Melanocyte of skin (primary cell): ENCODE results near the genes TATDN2, GHRL and ATG7.

- CAGE, long polyA plus RNA, 2 experiments: no peak in any of the 2 experiments
Measured at GRCh38 chr3:9934447-9934826, 803 bp downstream of the CRELD1 start.

DNA sequence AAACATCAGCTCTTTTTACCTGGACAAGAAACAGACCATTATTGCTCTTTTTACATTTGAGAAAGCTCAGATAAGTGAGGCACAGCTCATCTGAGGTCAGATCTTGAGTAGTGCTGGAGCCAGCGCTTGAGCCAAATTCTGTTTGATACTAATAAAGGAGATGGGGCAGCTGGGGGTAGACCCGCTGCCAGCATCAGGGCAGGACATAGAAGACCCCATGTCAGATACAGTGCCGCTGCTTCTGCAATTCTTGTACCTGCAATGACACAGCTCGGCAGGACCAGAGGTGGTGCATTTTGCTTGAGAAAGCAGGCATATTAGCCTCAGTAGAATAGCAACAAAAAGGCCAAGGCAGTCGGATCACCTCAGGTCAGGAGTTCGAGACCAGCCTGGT lies 39.4 kb downstream of the IRAK2 start:
- CAGE, long polyA plus RNA, 2 experiments: no peak in any of the 2 experiments

GRCh38 chr3:10205398-10206267 lies 40.9 kb downstream of the IRAK2 start:
- CAGE, long polyA plus RNA, 2 experiments: no peak in any of the 2 experiments

GRCh38 chr3:10223536-10224140 lies 24.6 kb upstream of the TATDN2 start:
- CAGE, long polyA plus RNA, 2 experiments: no peak in any of the 2 experiments

DNA sequence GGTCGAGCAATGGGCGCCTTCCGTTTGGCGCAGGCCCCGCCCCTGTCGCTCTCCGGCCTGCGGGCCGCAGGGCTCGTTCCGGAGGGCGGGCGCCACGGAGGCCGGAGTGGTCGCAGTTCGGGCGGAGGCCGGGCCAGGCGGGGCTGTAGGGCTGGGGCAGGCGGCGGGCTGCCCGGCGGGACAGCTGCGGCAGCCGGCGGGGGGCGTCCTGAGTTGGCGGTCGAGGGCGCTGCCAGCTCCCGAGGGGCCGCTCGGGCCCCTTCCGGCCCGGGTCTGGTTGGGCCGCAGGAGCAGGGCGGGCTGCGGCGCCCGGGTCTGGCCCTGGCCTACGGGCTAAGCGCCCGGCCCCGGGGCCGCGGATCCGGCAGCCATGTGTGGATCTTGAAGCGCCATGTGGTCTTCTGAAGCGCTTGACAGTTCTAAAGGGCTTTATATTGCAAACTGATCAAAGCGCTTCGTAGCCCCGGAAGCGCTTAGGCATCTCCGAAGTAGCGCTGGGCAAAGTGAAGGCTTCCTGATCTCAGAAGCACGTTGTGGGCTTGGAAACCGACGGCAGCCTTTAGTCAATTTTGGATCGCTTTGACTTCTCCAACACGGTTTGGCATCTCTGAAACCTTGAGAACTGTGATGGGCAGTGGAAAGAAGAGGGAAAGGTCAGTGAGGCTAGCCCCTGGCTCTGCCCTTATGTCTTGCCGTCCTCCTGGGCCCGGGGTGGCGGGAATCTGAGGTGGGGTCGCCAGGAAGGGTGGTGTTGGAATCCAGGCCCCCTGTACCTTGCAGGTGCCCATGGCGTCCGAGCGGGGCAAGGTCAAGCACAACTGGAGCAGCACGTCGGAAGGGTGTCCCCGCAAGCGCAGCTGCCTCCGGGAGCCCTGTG lies at the start of gene TATDN2:
TATDN2 (plus strand) TSS at position 45 of the 877 bp plus-strand sequence.
- CAGE, long polyA plus RNA, 2 experiments: no peak in any of the 2 experiments

DNA sequence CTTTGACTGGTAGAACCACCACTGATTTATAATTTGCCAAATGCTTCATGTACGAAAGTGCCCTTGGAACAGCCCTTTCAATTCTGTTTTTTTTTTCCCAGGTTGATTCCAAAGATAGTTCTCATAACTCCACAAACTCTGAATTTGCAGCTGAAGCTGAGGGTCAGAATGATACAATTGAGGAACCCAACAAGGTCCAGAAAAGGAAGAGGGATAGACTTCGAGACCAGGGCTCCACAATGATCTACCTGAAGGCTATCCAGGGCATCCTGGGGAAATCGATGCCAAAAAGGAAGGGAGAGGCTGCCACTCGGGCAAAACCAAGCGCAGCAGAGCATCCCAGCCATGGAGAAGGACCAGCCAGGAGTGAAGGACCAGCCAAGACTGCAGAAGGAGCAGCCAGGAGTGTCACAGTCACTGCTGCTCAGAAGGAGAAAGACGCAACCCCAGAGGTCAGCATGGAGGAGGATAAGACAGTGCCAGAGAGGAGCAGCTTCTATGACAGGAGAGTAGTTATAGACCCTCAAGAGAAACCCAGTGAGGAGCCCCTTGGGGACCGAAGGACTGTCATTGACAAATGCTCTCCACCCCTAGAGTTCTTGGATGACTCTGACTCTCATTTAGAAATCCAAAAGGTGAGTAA lies 11.9 kb downstream of the TATDN2 start:
- CAGE, long polyA plus RNA, 2 experiments: no peak in any of the 2 experiments

DNA sequence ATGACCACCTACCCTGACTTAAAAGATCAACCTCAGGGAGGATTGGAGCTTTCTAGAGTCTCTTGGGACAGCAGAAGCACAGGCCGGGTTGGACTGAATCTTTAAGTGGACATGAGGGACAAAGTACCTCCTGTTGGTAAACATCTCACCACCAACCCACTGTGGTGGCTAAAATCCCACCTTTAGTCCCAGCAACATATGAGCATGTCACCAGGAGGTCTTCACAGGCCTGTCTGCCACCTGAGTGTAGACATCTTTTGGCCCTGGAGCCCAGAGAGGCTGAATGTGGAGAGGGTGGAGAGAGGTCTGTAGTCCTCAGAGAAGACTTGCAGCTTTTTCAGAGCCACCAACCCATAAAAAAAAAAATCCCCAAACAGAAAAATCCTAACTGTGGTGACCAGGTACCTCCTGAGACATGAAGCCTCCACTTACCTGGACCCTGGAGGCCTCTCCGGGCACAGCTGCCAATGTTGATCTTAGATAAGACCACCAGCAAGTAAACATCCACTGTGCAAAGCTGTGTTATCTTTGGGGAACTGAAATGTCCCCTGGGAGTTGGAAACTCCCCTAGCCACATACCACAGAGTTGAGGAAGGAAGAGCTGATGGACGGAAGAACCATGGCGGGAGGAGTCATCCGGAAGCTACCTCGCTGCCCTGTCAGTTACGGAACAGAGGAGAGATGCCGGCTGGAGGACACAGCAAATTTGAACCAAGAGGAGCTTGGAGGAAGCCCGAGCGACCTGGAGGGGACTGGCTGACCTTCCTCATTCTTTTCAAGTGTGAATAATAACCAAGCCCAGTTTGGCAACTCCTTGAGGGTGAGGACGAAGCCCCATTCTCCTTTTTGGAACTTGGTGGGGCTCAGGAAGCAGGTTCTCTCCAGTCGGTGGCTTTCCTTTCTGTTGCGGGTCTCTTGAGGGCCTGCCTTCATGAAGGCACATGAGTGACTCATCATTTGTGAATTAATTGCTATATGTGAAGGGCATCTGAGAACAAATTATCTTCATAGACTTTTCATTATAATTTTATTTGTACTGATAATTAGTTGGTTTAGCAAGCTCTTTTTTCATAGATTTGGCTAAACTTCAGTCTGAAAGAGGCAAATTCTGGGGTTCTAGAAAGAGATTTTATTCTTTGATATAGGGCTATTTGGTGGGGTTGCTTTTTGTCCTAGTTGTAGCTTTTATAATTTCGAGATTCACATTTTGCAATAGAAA lies at the start of gene GHRL:
GHRL (minus strand) TSS at position 538 of the 1,219 bp plus-strand sequence.
- CAGE, long polyA plus RNA, 2 experiments: no peak in any of the 2 experiments

GRCh38 chr3:10312511-10313234 lies 8.2 kb downstream of the SEC13 start:
- CAGE, long polyA plus RNA, 2 experiments: no peak in any of the 2 experiments

DNA sequence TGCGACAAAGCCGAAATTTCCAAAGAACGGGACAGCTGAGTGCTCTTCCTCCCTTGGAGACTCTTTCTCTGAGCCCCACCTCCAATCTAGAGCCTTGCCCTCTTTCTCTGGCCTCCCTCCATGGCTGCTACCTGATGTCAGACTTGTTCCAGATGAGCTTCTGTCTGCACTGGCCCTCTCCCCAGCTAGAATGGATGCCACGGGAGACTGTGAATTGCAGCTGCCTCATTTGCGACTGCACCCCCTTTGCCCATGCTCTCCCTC lies 13.0 kb downstream of the ATP2B2 start:
- CAGE, long polyA plus RNA, 2 experiments: no peak in any of the 2 experiments

- CAGE, long polyA plus RNA, 2 experiments: no peak in any of the 2 experiments
Measured at GRCh38 chr3:10634695-10634992, 129.3 kb upstream of the ATP2B2 start.

GRCh38 chr3:10769026-10769341 lies 47.0 kb upstream of the SLC6A11 start:
- CAGE, long polyA plus RNA, 2 experiments: no peak in any of the 2 experiments

DNA sequence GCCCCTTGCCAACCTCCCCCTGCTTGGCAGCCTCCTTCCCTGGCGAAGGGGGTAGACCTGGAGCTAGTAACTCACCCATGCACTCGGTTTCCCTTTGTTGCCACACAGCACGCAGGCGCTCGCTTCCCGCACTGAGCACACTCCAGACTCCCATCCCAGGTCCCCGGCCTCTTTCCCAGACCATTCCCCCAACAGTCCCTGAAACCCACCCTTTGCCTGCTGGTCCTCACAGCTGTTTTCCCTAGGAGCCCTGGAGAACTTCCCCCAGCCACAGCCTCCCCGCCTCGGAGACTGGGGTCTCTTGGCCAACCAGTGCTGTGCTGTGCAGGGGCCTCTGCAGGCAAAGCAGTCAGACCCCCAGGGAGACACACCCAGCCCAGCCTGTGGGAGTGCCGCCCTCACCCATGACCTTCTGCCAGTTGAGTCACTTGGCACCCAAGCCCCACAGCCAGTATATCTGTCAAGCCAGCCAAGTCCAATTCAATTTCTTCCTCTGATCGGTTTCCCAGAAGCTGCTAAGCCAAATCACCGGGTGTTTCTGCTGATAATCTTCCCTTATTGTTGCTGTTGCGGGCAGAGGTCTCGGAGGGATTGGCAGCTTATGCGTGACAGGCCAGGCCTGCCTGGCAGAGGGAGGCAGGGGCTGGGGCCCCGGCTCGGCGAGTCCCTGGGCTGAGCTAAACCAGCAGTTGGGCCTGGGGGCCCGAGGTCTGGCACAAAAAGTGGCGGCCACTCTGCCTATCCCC lies 65.7 kb upstream of the SLC6A1 start:
- CAGE, long polyA plus RNA, 2 experiments: no peak in any of the 2 experiments

GRCh38 chr3:11136588-11138009 lies 17.2 kb upstream of the HRH1 start:
- CAGE, long polyA plus RNA, 2 experiments: no peak in any of the 2 experiments

DNA sequence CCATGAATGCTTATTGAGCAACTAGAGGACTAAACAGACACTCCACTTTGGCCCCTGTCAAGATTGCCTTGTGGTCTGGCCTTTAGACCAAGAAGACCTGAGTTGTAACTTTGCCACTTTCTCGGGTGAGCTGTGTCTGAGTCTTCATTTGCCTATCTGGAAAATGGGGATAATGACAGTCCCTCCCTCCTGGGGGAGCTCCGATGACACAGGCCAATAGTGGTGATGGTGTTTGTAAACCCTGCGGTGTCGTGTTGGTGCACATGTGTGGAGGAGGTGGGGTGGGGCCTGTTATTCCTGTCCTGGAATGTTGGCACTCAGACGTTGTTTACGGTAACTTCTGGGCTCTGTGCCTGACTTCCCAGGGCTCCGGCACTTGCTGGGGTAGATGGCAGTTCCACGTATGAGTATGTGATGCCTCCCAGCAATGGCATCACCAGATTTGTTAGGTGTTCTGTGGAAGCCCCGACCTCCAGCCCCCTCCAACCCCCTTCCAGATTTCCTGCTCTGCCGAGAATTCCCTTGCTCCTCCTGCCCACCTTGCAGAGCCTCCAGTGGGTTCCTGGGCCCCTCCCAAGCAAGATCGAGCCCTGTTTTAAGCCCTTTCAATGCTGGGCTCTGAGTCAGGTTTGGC lies 31.3 kb downstream of the HRH1 start:
- CAGE, long polyA plus RNA, 2 experiments: no peak in any of the 2 experiments

- CAGE, long polyA plus RNA, 2 experiments: no peak in any of the 2 experiments
Measured at GRCh38 chr3:11271861-11272918, at the start of gene ATG7. Gene ATG7, plus strand, starts transcription at chr3:11272397.

DNA sequence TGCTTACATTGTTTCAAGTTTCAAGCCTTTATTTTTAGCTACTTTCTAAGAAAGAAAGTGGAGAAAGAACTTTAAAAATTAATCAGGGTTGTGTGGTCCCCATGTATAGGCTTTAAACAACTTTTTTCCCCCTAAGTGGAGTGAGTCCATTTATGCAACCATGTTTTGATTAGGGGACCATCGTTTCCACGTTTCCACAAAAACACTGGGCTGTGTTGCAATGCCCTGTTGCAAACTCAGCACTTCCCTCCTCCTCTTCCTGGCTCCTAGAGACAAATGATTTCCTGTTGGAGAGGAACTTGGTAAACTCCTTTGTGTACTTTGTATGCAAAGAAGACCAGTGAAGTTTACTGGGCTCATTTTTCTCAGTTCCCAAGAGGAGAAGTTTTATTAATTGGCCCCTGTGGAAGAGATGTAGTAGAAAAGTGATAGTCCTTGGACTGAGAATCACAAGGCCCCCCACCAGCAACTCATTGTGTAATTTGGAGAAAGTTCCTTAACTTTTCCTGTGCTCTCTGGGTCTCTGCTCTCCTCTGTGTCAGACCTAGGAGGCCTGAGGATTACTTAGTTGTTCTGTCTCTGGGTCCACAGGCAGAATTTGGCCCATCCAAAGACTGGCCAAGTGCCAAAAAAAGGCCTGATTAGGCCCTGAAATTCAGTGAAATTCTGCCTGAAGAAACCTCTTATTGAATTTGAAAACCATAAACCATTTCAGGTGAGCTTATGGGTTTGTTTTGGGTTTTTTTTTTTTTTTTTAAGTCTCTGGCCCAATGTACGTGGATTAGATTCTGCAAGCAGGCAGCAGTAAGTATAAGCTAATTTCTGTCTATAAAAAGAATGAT lies 95.0 kb downstream of the ATG7 start:
- CAGE, long polyA plus RNA, 2 experiments: no peak in any of the 2 experiments

- CAGE, long polyA plus RNA, 2 experiments: no peak in any of the 2 experiments
Measured at GRCh38 chr3:11386276-11386794, 114.1 kb downstream of the ATG7 start.

DNA sequence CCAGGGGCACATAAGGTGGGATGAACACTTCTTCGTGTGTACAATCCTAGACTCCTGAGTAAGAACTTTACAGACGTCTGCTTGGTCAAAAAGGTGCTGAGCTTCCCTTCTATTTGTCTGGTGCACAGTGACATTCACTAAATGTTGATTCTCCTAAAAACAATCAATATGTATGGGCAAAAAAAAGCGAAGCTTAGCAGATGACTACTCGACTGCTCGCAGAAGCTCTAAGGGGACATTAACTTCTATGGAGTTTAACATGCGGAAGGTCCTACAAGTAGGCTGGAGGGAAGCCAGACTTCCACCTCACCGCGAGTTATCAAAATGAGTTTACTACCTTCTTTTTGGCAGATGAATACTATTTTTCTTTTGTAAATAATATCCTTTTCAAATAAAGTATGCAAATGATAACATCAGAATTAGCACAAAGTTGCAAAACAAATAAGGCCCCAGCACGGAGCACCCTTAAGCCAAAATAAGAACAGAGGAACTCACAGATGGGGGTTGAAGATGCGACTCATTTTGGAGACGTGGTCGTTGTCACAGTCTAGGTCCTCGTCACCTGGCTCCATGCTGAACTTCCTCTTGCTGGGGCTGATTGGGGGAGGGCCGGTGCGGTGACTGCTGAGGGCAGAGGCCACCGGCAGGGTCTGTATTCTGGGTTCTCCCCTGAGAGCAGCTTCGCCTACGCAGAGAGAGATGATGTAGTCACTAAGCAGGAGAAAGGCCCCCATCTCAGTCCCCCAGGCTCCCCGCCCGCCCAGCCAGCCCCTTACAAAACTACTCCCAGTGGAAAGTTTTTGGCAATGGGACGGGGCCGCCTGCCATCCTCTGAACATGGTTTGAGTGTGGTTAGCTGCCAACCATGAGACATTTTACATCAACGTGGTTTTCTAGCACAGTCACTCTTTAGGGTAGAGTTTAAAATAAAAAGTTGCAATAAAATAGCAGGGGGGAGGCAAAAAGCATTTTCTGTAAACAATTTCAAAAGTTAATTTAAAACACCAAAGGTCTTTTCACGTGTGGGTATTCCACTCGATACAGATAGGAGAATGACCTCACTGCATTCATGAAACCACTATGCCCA lies 42.0 kb downstream of the VGLL4 start:
- CAGE, long polyA plus RNA, 2 experiments: no peak in any of the 2 experiments

GRCh38 chr3:11720072-11721055 lies 76.6 kb upstream of the VGLL4 start:
- CAGE, long polyA plus RNA, 2 experiments: no peak in any of the 2 experiments

GRCh38 chr3:11724536-11725263 lies 81.0 kb upstream of the VGLL4 start:
- CAGE, long polyA plus RNA, 2 experiments: no peak in any of the 2 experiments